Keratinocyte (primary cell): ENCODE data around the gene CHD1L.

DNA sequence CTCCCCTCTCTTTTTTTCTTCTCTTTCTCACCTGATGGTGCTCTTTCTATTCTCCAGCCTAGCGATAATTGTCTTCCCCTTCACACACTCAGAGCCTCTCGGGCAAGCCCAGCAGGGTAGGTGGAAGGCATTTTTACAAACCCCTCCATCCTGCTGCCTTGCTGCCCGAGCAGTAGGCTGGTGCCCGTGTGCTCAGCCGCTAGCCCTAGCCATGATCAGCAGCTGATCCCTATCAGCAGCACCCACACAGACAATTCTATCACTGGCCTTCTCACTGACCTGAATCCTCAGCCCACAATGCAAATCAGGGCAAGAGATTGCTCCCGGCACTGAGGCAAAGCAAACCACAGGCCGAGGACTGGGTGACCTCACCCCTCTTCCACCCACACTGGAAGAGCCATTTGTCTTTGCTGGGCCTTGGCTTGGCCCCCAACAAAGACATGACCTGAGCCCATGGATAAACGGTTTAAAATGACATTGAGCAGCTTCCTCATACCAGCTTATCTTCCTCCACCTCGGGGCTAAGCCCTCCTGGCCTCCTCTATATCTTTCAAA, 896 bp upstream of the PDZK1 start:
CAGE:
- cytosol, long polyA minus RNA, result no peak
- cytosol, long polyA plus RNA, result no peak
- long polyA plus RNA, result no peak
- nucleus, long polyA minus RNA, result no peak
- nucleus, long polyA plus RNA, result no peak

DNA sequence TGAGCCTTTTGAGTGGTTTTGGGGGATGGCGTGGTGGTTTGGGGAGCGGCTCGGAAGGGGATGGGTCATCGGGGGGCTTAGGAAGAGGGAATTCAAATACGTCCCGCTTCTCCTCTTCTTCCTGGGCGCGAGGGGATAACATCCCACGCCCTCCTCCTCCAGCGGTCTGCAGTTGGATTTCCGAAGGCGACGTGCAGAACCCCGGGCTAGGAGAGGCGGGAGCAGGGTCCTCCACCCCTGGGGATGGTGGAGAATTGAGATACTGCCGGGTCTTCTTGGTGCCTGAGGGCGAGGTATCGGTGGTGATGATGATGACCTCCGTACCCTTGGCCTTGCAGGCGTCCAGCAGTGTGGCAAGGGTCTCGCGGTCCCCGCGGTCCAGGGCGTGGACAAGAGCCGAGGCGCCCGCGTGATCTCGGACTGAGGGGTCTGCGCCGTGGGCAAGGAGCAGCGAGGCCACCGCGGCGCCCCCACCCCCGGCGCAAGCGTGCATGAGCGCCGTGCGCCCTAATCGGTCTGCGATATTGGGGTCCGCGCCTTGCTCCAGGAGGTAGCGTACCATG, 3.3 kb downstream of the ANKRD34A start:
CAGE:
- cytosol, long polyA minus RNA, result no peak
- cytosol, long polyA plus RNA, result no peak
- long polyA plus RNA, result no peak
- nucleus, long polyA minus RNA, result no peak
- nucleus, long polyA plus RNA, result no peak

DNA sequence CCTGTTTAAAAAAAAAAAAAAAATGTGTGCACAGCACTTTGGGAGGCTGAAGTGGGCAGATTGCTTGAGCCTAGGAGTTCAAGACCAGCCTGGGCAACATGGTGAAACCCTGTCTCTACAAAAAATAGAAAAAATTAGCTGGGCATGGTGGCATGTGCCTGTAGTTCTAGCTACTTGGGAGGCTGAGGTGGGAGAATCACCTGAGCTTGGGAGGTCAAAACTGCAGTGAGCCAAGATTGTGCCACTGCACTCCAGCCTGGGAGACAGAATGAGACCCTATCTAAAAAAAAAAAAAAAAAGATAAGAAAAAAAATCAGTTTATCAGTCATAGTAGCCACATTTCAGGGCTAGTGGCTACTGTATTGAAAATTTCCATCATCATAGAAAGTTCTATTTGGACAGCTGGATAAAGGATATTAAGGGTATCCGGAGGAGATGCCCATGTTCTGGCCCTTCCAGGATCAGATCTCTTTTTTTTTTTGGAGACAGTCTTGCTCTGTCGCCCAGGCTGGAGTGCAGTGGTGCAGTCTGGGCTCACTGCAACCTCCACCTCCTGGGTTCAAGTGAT, 6.6 kb downstream of the TXNIP start:
CAGE:
- cytosol, long polyA minus RNA, result no peak
- cytosol, long polyA plus RNA, result no peak
- long polyA plus RNA, result no peak
- nucleus, long polyA minus RNA, result no peak
- nucleus, long polyA plus RNA, result no peak

DNA sequence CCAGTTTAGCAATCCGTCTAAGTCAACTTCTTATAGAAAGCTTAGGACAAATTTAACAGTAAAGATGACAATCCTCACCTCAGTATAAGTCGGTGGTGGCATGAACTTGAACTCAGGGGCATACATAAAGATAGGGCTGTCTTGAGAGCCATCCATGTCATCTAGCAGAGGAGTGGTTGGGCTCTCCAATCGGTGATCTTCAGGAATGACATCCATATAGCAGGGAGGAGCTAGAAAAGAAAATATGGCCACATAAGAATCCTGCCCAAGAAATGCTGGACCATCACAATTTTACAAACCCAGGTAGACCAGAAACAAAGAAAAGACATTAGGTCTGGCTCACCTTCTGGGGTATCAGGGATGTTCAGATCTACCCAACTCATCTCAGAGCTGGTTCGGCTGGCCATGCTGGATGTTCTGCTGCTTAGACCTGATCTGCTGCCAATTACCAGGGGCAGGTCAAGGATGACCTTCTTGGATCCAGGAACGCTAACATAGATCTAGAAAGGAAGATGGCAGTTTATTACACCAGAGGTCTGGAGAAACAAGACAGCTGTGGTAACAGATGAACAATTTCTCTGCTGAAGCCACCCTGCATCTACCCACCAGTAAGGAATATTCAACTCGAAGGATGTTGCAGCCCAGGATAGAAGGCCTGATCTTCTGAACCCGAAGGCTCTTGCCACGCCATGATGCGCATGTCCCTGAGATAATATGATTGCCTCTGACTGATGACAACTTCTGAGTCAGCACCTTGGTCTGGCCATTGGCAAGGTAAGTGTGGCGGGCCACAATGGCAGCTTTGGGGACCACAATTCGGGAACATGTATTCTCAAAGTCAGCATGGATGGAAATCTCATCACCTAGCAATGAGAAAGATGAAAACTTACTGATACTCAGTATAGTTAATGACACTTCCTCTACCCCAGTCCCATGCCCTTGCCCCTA, 2.2 kb downstream of the TXNIP start:
CAGE:
- cytosol, long polyA minus RNA, result no peak
- cytosol, long polyA plus RNA, result no peak
- long polyA plus RNA, result no peak
- nucleus, long polyA minus RNA, result start-site peak on the plus strand centred at position 161 of the sequence, 138 bp wide, 13 reads; start-site peak on the plus strand centred at position 397 of the sequence, 96 bp wide, 5 reads
- nucleus, long polyA plus RNA, result no peak

GRCh38 chr1:145995562-145995947, 824 bp downstream of the TXNIP start:
CAGE:
- cytosol, long polyA minus RNA, result no peak
- cytosol, long polyA plus RNA, result no peak
- long polyA plus RNA, result no peak
- nucleus, long polyA minus RNA, result no peak
- nucleus, long polyA plus RNA, result no peak

CAGE:
- cytosol, long polyA minus RNA, result no peak
- cytosol, long polyA plus RNA, result no peak
- long polyA plus RNA, result no peak
- nucleus, long polyA minus RNA, result no peak
- nucleus, long polyA plus RNA, result no peak
These were observed 30.2 kb upstream of the HJV start for GRCh38 chr1:146051465-146052330.

GRCh38 chr1:146486375-146487127, 142.0 kb upstream of the PPIAL4H start:
CAGE:
- cytosol, long polyA minus RNA, result no peak
- cytosol, long polyA plus RNA, result no peak
- long polyA plus RNA, result no peak
- nucleus, long polyA minus RNA, result no peak
- nucleus, long polyA plus RNA, result no peak

DNA sequence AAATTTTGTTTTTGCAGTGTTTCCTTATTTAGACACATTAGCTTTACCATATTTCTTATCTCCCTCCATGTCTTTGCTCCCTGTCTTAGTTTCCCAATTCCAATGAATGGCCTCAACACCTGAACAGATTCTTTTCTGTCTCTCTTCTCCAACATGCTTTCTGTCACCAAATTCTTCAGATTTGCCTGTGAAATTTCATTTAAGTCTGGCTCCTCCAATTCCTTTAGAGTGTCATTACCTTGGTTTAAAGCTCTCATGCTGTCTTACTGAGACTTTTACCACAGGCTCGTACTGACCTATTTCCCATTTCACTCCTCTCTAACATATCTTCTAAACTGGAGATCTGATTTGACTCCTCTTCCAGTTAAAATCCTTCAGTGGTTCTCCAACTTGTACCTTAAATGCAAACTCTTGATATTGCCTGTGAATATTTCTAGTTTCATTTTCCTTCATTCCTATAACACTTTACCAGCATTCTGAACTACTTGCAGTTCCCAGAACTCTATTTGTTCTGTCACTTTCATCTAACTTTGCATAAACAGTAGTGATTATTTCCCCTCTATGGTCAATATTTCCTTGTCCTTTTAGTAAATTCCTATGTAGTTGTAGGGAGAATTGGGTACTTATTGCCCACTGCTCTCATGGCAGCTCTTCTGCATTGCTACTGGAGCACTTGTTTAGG, 24.5 kb upstream of the PRKAB2 start:
CAGE:
- cytosol, long polyA minus RNA, result no peak
- cytosol, long polyA plus RNA, result no peak
- long polyA plus RNA, result no peak
- nucleus, long polyA minus RNA, result no peak
- nucleus, long polyA plus RNA, result no peak

GRCh38 chr1:147215250-147215681, 9.9 kb downstream of the FMO5 start:
CAGE:
- cytosol, long polyA minus RNA, result no peak
- cytosol, long polyA plus RNA, result no peak
- long polyA plus RNA, result no peak
- nucleus, long polyA minus RNA, result no peak
- nucleus, long polyA plus RNA, result no peak

CAGE:
- cytosol, long polyA minus RNA, result no peak
- cytosol, long polyA plus RNA, result no peak
- long polyA plus RNA, result no peak
- nucleus, long polyA minus RNA, result no peak
- nucleus, long polyA plus RNA, result no peak
These were observed 1.3 kb downstream of the FMO5 start for GRCh38 chr1:147223545-147224593.

DNA sequence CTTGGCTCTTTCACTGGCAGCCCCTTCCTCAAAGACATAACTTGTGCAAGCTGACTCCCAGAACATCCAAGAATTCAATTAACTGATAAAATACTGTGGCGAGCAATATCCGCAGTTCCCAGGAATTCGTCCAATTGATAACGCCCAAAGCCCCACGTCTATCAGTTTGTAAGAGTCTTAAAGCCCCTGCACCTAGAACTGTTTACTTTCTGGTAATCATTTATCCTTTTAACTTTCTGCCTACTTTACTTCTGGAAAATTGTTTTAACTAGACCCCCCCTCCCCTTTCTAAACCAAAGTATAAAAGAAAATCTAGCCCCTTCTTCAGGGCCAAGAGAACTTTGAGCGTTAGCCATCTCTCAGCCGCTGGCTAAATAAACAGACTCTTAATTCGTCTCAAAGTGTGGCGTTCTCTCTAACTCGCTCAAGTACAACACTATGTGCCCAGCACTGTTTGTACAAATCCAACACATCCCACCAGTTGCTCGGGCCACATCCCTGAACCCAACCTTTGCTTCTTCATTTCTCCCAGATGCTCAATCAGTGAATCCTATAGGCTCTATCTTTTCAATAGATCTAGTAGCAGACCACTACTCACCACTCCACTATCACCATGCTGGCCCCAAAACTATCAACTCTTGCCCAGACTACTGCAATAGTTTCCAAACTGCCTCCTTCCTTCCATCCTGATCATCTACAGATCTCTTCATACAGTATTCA, 3.4 kb upstream of the CHD1L start:
CAGE:
- cytosol, long polyA minus RNA, result no peak
- cytosol, long polyA plus RNA, result no peak
- long polyA plus RNA, result no peak
- nucleus, long polyA minus RNA, result no peak
- nucleus, long polyA plus RNA, result no peak

DNA sequence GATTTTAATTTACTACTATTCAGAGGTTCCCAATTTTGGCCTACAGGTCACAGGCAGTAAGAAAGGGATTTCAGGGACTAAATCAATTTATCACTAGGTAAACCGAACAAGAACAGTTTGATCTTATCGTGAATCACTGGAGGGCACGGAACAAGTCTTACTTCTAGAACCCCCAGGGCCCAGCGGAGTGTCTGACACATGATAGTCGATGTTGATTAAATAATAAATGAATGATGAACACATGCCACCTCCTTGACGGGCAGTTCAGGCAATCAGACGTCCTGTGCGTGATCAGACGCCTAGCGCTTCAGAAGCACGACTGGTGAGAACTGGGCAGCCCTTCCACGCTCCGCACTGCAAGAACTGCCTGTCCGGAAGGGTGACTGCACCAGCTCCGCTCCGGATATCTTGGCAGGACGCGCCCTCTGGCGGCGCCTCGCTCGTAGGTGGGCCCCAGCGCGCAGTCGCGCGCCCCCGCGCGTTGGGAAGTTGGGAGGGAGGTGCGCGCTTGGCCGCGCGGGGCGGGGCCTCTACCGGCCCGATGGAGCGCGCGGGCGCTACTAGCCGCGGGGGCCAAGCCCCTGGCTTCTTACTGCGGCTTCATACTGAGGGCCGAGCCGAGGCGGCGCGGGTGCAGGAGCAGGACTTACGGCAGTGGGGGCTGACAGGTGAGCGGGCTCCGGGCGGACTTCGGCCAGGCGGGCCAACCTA, at the start of gene CHD1L:
CHD1L (plus strand) TSS at position 522 of the 711 bp plus-strand sequence.
CAGE:
- cytosol, long polyA minus RNA, result start-site peak on the plus strand centred at position 532 of the sequence, 26 bp wide, 22 reads
- cytosol, long polyA plus RNA, result start-site peak on the plus strand centred at position 533 of the sequence, 37 bp wide, 476 and 101 reads in 2 replicates
- long polyA plus RNA, result start-site peak on the plus strand centred at position 584 of the sequence, 107 bp wide, 227 and 110 reads in 2 replicates
- nucleus, long polyA minus RNA, result no peak
- nucleus, long polyA plus RNA, result start-site peak on the plus strand centred at position 546 of the sequence, 12 bp wide, 58 and 55 reads in 2 replicates

DNA sequence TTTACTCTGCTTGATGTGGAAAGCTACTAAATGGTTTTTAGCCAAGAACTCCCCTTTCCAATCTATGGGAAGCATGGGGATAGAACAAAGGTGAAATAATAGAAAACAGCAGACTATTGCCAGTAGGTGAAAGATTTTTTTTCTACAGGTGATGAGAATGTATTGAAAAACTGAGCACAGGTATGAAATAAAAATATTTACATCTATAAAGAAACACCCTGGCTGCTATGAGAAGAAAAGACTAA, 61.3 kb upstream of the BCL9 start:
CAGE:
- cytosol, long polyA minus RNA, result no peak
- cytosol, long polyA plus RNA, result no peak
- long polyA plus RNA, result no peak
- nucleus, long polyA minus RNA, result no peak
- nucleus, long polyA plus RNA, result no peak

CAGE:
- cytosol, long polyA minus RNA, result start-site peak on the plus strand at chr1:147624950-147625314, 7 reads
- cytosol, long polyA plus RNA, result no peak
- long polyA plus RNA, result no peak
- nucleus, long polyA minus RNA, result no peak
- nucleus, long polyA plus RNA, result no peak
These were observed 45.4 kb downstream of the ACP6 start for GRCh38 chr1:147624722-147625435.

DNA sequence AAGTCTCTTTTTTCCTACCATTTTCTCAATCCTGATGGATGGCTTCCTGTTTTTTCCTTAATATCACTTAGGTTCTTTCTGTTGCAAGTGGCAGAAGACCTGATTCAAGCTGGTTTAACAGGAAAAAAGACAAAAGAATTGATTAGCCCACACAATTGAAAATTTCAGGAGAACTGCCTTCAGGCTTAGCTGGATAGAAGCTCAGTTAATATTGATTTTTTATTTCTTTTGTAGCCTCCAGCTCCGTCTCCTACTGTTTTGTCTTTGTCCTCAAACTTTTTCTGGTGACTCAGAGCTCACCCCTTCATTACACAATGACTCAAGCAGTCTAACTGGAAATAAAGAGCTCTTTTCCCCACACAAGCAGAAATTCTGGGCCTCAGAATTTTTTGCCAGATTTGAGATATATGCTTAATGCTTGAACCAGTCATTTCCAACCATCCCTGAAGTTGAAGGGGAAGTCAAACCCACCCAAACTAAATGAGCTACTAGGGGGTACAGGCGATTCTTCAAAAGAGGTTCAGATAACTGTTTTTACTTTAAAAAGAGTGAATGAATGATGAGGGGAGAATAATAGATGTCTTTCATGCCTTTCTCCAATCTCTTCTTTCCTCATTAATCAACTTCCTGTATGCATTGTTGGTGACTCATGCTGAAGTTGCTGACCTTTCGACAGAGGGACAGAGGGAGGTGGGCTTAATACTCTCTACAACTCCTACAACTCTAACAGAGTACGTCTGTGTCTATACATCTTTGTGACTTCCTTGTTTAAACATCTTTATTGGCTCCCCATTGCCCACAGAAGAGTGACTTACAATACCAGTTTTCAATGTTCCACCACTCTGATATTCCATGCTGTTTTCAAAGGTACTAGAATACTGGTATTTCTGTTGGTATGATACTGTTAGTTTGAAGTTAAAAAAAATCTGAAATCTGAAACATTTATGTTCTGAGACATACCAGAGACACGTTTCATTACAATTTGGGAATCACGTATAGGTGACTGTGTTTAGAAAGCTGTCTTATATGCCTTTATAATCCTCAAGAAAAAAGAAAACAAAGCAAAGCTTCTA, 6.2 kb upstream of the ACP6 start:
CAGE:
- cytosol, long polyA minus RNA, result no peak
- cytosol, long polyA plus RNA, result no peak
- long polyA plus RNA, result no peak
- nucleus, long polyA minus RNA, result no peak
- nucleus, long polyA plus RNA, result no peak

GRCh38 chr1:147717649-147718289, 42.6 kb downstream of the GJA5 start:
CAGE:
- cytosol, long polyA minus RNA, result no peak
- cytosol, long polyA plus RNA, result no peak
- long polyA plus RNA, result no peak
- nucleus, long polyA minus RNA, result no peak
- nucleus, long polyA plus RNA, result no peak

DNA sequence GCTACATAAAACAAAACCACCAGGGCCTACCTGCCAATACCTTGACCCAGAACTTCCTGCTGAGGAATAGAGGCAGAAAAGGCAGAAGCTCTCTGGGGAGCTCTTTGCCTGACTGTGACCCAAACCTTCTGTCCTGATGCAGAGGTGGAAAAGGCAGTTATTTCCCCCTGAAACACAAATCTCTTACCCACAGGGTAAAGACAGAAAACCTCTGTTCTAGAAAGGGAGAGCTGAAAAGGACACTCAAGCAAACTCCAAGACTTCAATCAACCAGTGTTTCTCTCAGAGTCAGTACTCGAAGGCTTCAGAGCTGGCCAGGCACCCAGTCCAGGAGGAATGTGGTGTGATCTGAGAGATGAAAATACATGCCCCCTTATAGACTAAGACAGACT, 111.2 kb downstream of the PPIAL4G start:
CAGE:
- cytosol, long polyA minus RNA, result no peak
- cytosol, long polyA plus RNA, result no peak
- long polyA plus RNA, result no peak
- nucleus, long polyA minus RNA, result no peak
- nucleus, long polyA plus RNA, result no peak

DNA sequence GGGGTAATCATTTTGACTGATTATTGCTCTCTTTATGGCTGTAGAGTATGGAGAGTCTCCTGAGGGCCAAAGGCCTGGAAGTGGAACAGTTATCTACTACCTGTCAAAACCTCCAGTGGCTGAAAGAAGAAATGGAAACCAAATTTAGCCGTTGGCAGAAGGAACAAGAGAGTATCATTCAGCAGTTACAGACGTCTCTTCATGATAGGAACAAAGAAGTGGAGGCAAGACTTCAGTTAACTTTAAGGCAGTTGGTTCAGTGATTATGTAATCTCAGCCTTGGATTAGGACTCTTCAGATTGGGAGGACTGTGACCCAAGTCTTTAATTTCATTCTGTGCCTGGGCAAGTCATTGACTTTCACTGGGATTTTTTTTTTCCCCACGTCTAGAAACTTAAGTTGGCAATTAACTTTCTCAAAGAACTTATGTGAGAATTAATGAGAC, 123.5 kb downstream of the PDE4DIP start:
CAGE:
- cytosol, long polyA minus RNA, result no peak
- cytosol, long polyA plus RNA, result no peak
- long polyA plus RNA, result no peak
- nucleus, long polyA minus RNA, result no peak
- nucleus, long polyA plus RNA, result no peak

DNA sequence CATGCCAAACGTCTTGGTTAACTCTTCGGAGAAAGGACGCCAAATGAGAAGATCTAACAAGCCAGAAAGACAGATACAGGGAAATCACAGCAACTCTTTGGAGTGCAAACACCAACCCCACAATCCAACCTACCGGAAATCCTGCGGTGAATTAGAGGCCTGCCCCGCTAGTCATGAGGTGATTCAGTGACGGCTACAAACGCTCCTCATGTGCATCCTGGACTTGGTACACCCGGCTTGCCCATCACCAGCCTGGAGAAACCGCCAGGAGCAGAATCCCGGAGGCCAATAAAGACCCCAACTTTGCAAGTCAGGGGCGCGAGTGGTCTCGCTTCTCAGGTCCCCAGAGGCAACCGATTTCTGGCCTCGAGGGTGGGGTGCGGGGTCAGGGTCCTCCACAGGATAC, 752 bp downstream of the NBPF9 start:
CAGE:
- cytosol, long polyA minus RNA, result no peak
- cytosol, long polyA plus RNA, result no peak
- long polyA plus RNA, result no peak
- nucleus, long polyA minus RNA, result no peak
- nucleus, long polyA plus RNA, result no peak

DNA sequence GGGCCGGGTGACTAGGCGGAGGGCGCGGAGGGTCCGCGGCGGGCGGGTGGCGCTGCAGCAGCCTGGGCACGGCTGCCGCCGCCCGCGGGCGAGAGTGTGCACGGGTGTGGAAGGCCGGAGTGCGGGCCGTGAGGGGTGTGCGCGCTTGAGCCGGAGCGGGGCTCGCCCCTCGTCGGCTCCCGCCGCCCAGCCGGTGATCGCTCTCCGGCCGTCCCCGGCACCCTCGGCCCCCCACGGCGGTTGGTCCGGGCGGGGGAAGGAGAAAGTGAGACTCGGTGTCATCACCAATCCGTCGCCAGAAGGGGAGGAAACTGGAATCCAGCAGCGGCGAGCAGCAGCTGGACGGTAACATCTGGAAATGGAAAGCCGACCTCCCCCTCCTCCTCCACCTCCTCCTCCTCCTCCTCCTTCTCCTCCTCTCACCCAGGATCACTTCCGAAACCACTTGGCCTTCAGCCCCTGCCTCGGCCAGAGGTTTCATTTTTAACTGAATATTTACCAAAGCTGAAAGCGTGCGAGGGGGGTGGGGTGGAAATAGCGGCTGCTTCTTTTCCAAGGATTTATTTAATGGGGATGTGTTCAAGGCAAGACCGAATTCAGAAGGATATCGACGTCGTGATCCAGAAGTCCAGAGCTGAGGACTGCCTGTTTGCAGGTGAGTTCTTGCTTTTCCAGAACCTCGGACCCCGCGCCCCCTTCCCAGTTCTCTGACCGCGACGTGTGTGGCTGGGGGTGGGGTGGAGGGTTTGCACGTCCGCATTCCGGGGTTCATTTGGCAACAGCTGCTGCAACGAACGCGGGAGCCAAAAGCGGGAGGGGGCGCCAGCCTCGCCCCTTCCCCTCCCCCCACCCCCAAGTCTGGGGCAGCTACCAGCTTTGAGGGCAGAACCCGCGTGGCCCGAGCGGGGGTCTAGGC, 72.5 kb upstream of the NBPF9 start:
CAGE:
- cytosol, long polyA minus RNA, result no peak
- cytosol, long polyA plus RNA, result no peak
- long polyA plus RNA, result no peak
- nucleus, long polyA minus RNA, result no peak
- nucleus, long polyA plus RNA, result no peak